Mesenchymal stem cell of adipose (primary cell): ENCODE data around the genes NIPSNAP2 and ZNF722.

DNA sequence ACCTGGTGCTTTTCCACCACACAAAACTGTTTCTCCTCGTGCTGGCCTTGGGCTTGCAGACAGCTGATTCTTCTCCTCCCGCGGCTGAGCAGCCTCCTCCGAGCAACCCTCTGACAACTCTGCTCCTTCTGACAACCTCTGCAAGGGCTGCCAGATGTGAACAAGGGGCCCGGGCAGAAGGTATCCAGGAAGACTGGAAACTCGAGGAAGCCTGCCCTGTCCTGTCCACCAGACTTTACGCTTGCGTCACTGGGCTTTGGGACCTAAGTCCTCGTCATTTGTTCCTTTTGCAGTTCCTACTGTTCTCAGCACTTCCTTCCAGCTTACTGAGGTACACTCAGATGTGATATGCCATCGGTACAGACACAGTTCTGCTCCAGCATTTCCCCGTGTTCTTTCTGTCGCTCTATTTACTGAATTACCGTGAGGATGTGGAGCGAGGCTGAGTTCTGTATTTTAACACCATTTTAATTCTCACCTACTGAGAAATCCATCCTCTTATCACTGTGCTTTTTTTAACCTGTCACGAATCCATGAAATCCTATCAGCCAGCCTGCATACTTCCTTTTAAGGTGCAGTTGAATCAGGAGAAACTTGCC is 82.3 kb downstream of the EGFR start:
- CAGE, long polyA plus RNA, result no peak

GRCh38 chr7:55132812-55133585 is 114.2 kb downstream of the EGFR start:
- CAGE, long polyA plus RNA, result no peak

GRCh38 chr7:55144708-55145418 is 126.0 kb downstream of the EGFR start:
- CAGE, long polyA plus RNA, result no peak

DNA sequence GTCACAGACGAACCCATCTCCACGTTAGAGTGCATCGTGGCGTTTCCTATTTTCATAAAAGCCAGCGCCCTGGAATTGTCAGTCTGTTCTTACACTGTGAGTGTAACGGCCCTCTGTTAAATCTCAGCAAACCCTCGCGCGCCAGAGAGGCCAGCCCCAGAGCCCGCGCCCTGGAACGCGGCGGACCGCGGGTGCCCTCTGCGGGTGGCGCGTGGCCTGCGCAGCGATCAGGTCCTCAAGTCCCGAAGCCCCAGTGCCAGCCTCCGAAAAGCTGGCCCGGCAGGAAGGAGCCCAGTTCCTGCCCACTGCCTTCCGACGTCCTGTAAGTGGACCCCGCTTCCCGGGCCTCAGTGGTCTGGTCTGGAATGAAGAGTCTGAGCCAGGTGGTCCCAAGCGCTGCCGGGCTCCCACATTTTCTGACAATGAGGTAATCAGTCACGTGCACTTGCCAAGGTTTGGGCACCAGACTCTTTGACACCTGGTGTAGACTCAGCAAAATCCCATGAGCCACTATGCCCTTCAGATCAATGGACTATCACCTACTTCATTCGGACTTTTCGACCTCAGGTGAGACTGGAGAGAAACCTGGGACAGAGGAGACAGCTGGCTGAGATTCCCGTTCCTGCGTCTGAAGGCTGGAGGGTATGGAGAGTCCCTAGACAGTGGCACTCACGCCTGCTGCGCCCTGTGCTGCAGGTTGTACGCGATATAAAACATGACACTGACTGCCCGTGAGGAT is 109.5 kb upstream of the LANCL2 start:
- CAGE, long polyA plus RNA, result no peak

DNA sequence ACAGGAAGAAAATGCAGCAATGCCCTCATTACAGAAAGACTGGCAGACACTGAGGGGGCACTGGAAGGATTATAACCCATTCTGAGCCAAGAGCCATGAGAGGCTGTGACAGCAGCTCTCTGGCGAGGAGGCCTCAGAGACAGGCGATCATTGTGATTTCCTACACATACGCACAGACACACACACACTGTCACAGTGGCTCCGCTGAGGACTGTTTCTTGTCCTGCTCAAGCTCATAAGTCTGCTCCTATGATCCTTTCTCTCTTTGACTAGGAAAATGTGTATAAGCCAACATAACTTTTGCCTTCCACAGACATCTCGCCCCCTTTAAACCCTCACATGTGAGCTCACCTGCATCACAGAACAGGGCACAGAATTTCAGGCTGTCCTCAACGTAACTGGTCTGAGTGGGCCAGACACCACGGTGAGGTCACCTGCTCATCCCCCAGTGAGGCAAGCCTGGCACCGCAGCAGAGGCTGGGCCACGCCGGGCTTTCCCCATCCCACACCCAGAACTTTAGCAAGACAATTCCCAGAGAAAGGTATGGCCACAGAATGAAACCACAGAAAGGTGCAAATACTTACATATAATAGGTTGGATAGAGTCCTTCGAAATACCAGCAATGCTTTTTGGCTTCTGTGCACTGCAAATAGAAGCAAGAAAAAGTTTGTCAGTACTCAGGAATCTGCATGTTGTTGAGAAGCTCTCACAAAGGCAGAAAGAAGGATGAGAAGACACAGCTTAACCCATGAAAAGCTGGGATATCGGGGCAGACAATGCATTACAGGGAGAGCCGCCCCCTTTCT is 51.6 kb downstream of the VOPP1 start:
- CAGE, long polyA plus RNA, result no peak

- CAGE, long polyA plus RNA, result no peak
These were observed 37.0 kb downstream of the VOPP1 start for GRCh38 chr7:55534952-55535998.

DNA sequence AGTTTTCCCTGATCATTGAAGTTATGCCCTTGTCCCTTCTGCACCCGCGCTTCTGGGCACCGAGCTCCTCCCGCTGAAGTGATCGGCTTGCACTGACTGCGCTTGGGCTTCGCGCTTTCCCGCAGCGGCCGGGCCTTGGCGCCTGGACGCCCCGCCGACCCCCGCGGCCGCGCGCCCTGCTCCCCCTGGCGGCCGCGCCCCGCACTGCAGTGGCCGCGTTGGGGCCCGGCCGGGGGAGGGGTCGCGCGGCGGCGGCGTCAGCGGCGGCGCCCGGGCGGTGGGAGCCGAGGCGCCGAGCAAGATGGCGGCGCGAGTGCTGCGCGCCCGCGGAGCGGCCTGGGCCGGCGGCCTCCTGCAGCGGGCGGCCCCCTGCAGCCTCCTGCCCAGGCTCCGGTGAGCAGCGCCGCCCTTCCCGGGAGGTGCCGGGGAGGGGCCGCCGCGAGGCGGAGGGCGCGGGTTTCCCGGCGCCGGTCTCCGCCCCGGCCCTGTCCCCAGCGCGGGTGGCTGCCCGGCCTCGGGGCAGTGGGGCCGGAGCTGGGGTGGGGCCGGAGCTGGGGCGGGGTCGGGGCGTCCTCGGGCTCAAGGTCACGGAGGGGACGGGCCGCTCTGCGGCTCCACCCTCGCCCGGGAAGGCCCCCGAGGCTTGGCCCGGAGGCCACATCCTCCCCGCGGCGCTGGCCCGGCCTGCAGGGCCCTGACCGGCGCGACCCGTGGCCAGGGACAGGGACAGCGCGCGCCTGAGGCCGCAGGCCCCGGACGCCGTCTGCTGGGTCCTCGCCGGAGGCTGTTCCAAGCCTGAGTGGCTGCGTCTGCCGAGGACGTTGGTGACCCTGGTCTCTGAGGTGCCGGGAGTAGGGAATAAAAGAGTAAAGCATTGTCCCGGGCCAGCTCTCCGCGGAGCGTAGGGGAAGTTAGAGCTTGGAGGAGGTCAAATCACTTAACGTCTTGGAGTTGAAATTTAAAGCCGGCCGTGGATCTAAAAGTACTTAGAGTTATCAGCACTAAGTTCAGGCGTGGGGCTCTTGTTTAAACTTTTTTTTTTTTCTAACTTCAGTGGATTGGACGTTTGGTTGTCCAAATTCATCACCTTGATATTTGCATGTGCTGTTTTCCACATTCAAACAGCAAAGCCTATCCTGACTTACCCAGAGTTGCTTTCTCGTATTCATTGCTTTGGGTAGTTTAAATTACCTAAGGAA is at the start of gene NIPSNAP2:
TSS of gene NIPSNAP2 (plus strand) at position 277 of the 1,199 bp plus-strand sequence.
- CAGE, long polyA plus RNA, result no peak

GRCh38 chr7:56061583-56062053 is 2.5 kb upstream of the SUMF2 start:
- CAGE, long polyA plus RNA, result no peak

GRCh38 chr7:56062411-56063026 is 1.6 kb upstream of the SUMF2 start:
- CAGE, long polyA plus RNA, result no peak

DNA sequence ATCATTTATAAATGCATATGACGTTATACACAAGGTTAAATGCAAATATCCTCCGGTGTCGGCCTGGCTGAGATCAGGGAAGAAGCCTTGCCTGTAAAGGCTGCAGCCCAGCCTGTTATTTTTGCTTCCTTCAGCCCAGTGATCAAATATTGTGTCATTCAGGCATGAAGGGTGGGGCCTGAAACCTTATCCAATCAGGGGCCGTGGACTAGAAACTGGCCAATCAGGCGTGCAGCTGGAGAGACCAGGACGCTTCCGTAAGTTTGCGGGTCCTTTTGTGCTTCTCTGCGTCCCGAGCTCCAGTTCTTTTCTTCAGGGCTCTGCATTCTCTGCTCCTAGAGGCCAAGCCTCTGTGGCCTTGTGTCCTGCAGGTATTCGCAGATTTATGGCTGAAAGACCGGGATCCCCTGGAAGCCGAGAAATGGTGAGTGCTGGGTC is at the start of gene ZNF722:
TSS of gene ZNF722 (plus strand) at position 273 of the 438 bp plus-strand sequence.
- CAGE, long polyA plus RNA, result no peak

DNA sequence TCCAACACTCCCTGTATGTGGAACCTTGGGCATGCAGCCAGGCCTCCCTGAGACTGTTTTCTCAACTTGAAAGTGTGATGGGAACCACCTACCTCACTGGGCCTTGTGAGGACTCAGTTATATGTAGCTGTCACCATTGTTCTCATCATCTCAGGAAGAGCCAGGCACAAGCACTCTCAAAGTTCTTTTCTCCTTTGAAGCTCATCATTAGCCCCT is 861 bp upstream of the ZNF727 start:
- CAGE, long polyA plus RNA, result no peak

DNA sequence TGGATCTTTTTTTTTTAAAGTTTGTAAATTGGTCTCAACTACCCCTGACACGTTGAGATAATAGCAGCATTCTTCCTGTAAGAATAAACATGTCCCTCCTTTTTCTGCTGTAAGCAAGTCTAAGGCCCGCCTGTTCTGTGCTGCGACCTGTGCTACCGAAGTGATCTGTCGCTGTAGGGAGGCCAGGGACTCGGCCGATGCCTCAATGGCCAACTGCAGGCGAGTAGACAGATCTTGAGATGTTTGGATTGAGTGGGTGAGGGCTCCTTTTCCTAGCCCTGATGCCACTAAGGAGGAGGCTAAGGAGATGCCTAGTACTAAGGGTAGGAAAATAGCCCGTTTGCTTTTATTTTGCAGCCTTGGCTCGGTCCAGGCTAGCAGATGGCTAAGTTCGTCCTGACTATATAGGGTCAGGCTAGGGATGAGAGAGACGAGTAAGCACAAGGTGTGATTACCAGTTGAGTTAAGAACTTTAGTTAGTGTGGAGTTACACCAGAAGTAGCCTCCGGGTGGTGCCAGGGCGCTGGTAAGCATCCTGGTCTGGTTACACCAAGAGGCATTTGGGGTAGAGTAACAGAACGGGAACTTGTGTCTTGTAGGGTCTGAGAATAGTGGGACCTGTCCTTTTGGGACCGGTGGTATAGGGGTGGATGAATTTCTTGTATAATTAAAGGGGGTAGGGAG is 41.5 kb downstream of the ZNF138 start:
- CAGE, long polyA plus RNA, result no peak

DNA sequence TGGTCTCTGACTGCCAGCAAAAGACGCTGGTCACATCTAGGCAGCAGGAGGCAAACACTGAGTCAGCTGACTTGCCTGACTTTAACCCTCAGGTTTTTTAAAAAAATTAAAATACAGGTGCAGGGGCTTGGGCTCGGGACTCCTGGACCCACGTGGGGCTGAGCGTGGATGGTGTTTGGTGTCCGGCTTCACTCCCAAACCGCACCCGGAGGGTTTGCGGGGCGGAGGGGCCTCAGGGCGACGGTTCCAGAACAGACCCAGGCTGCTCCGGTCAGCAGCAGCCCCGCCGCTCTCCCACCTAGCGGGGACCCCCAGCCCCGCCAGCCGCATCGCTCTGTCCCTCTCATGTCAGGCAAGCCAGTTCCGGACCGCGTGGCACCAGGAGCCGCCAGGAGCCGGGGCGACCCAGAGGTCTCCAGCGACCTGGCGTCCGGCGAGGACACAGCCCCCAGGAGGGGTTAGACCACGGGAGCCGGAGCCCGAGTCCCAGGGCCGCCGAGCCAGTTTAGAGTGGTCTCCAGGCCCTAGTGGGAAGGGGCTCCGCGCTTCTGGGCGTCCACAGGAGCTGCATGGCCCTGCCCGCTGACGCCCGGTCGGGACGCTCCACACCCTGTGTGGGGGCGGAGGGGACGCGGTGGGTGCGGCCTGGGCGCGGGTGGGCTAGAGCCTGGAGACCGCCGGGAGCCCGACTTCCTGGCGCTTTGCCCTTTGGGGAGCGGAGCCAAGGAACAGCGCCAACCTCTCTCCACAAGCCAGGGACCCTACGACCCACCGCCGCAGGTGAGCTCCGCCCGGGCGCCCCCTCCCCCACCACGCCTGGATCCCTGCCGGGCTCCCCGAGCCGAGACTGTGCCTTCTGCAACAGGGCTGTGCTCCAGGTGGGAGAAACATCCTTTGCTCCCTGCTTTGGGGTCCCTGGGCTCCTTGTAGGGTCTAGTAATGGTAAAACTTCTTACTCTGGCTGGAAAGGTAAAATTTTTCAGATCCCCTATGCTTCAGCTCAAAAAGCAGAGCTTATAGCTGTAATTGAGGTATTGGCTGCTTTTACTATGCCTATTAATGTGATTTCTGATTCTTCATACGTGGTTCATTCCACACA is 44.4 kb downstream of the ZNF273 start:
- CAGE, long polyA plus RNA, result no peak

DNA sequence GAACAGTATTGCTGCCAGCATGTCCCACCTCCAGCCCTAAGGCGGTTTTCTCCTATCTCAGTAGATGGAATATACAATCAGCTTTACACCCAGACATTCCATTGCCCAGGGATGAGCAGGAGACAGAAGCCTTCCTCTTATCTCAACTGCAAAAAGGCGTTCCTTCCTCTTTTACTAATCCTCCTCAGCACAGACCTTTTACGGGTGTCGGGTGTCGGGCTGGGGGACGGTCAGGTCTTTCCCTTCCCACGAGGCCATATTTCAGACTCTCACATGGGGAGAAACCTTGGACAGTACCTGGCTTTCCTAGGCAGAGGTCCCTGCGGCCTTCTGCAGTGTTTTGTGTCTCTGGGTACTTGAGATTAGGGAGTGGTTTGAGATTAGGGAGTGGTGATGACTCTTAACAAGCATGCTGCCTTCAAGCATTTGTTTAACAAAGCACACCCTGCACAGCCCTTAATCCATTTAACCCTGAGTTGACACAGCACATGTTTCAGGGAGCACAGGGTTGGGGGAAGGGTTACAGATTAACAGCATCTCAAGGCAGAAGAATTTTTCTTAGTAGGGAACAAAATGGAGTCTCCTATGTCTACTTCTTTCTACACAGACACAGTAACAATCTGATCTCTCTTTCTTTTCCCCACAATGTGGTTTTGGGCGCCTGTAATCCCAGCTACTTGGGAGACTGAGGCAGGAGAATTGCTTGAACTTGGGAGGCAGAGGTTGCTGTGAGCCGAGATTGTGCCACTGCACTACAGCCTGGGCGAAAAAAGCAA is 113.0 kb upstream of the ZNF92 start:
- CAGE, long polyA plus RNA, result no peak

DNA sequence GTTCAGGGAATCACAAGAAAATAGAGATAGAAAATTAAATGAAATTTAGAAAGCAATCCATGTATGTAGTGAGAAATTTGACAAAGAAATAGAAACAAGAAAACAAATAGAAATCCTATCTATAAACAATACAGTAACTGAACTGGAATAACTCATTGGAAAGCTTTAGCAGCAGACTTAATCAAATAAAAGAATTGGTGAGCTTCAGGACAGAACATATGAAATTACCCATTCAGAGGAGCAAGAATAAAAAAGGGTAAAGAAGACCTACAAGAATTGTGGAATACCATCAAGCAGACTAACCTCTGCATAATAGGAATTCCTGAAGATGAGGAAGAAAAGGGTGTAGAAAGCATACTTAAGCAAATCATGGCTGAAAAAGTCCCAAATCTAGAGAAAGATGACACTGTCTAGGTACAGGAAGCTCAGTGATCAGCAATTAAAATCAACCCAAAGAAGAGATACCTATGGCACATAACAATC is 131.2 kb downstream of the TPST1 start:
- CAGE, long polyA plus RNA, result no peak

DNA sequence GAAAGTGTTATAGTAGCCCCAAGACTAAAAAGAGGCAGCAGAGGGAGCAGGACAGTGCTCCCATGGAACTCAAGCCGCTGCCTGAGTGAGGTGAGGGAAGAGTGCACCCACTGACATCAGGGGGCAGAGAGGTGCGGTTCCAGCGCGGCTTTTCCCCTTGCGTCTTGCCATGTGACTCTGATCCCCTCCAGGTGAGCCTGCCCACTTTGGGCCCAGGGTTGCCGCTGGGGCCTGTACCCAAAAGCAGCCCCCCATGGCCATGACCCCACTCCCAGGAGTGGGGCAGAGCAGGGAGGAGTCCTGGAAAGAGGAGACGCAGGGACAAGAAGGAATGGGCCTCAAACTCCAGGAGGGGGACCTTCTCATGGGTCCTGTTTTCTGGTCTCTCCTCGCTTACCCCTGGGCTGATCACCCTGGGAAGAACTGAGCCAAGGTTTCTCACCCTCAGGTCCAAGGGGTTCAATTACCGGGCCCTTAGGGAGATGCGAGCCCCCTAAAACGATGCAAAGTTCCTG is 136.2 kb upstream of the KCTD7 start:
- CAGE, long polyA plus RNA, result no peak

DNA sequence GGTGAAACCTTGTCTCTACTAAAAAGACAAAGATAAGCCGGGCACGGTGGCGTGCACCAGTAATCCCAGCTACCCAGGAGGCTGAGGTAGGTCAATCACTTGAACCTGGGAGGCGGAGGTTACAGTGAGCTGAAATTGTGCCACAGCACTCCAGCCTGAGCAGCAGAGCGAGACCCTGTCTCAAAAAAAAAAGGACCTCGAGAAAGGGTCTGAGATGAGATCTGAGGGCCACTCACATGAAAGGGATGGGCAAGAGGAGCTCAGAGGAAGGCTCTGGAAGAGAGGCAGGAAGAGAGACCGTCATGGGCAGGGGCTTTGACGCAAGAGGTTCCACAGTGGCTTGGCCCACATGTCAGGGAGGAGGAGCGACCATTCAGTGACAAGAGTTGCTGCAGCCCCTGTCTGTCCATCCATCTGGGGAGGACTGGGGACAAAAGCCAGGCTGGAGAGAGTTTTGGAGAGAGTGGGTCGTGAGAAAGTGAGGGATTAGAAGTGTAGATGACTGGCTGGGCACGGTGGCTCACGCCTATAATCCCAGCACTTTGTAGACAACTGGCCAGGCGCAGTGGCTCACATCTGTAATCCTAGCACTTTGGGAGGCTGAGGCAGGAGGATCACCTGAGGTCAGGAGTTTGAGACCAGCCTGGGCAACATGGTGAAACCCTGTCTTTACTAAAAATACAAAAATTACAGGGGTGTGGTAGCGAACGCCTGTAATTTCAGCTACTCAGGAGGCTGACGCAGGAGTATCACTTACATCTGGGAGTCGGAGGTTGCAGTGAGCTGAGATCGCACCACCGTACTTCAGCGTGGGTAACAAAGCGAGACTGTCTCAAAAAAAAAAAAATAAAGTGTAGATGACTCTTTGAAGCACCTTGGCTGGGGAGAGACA is 45.2 kb upstream of the RABGEF1 start:
- CAGE, long polyA plus RNA, result no peak

GRCh38 chr7:66697111-66698038 is 43.2 kb upstream of the RABGEF1 start:
- CAGE, long polyA plus RNA, result no peak

- CAGE, long polyA plus RNA, result no peak
These were observed 36.4 kb downstream of the SBDS start for GRCh38 chr7:66958943-66959415.

- CAGE, long polyA plus RNA, result no peak
These were observed 35.8 kb downstream of the SBDS start for GRCh38 chr7:66959416-66960100.